Duodenum (tissue), 1 donor: ENCODE measurements around a stretch of chrX.

DNA sequence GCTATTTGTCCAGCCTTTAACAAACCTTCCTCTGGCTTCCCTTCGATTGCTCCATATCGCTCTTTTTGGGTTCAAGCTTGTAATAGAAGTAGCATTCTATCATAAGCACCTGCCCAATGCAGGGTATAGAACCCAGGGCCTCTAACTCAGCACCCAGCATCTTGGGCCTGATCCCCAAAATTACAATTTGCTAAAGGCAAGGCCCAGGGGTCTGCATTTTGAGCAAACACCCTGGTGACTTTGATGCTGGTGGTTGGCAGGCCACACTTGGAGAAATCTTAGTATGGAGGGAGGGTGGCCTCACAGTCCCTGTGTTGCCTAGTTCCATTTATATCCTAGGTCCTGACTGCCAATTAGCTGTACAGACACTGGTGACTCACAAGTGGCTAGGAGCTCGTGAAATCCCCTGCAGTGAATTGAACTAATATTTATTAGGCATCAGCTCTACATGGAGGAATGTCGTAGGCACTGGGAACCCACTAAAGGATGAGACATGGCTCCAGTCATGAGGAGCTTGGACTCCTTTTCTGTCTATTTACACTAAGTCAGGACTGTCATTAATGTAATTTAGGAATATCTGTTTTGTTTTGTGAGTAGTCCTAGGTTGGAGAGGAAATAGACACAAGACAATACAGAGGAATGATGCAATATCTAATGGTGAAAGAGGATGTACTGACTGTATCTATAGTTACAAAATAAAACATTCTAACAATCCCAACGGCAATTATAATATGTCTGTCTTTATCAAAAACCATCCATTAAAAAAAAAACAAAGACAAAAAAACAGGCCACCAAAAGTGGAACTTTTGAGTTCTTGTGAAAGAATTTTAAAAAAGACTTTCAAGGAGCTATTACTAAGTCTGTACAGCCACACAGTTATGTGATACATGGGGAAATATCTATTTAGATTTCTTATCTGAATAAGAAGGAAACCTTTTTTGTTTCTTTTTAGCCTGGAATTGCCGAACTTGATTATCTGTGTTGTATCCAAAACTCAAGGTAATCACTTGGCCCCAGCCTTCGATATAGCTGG is 67.7 kb downstream of the MID1IP1 start:
- PRO-cap, result no peak

GRCh38 chrX:39145017-39145477 is 343.8 kb downstream of the MID1IP1 start:
- PRO-cap, result no peak

- PRO-cap, result no peak
Observed at GRCh38 chrX:39222669-39223193, 421.5 kb downstream of the MID1IP1 start.

DNA sequence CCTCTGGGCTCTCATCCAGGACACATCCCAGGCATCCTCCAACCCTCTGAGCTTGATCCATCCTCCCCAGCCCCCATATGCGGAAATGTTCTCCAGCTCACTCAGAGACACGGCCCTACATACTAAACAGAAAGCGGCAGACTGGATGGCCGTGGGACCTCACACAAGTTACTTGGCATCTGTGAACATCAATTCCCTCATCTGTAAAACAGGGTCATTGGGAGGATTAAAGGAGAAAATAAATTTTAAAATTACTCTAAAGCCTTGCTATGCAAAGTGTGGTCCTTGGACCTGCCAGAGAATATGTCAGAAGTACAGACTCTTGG is 626.9 kb downstream of the BCOR start:
- PRO-cap, result no peak

DNA sequence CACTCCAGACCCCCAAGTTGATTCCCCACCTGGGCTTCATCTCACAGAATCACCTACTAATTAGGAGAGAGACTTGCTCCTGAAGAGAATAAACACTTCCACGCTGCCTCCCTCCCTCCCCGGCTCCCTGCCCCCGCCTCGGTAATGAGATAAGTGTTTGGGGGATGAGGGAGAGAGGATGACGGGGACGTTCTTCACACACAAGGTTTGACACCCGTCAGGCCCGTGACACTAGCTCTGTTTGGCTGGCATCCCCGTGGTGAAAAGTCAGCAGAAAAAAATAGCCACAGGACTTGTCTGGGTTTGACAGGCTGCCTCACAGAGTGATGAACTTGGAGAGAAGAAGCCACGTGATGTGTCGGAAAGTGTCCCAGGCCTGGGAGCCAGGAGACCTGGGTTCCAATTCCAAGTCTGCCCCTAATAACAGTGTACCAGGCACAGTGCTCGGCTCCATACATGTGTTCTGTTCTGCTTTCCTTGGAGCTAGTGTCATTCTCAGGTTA is 578.1 kb downstream of the BCOR start:
- PRO-cap, result no peak

- PRO-cap, result no peak
Observed at GRCh38 chrX:40007473-40008189, 90.1 kb downstream of the BCOR start.

GRCh38 chrX:40070888-40071216 is 26.9 kb downstream of the BCOR start:
- PRO-cap, result no peak

DNA sequence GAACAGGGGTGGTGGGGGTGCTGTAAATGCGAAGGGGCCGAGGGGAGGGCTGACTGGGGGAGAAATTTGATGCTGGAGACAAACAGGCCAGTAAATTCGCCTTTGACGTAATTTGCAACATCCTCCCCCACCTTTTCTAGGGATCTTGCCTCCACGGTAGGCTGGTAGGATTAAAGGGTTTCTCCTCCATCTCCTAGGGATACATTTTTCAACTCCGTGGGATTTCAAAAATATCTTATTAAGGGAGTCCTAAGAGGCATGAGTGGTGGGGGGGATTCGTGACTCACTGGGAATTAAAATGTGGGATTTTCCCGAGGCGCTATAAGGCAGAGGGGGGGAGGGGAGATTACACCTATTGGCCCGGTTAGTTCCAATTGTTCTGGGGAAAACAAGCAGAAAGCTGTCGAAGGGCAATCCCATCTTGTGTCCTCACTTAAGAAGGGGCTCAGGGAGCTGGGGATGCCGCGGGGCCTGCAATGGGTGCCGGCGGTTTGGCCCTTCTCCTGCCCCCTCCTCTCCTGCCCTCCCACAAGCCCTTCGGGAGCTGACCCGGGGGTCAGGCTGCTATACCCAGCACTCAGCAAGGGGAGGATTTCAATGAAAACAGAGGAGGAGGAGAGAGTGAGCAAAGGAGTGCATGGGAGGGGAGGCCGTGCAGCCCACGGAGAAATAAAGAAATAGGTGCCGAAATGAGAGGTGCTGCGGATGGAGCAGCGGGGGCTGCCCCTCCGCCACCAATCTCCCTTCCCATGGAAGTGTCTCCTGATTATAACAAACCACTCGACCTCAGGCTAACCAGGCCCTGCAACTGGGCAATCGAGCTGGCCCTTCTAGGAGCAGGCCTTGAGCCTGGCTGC is 3.2 kb upstream of the BCOR start:
- PRO-cap, result no peak

- PRO-cap, result bidirectional peak, plus-strand start at chrX:40105410, minus-strand start at chrX:40105356
Observed at GRCh38 chrX:40105175-40105604, 7.4 kb upstream of the BCOR start.

- PRO-cap, result no peak
Observed at GRCh38 chrX:40145714-40146249, 48.0 kb upstream of the BCOR start.

DNA sequence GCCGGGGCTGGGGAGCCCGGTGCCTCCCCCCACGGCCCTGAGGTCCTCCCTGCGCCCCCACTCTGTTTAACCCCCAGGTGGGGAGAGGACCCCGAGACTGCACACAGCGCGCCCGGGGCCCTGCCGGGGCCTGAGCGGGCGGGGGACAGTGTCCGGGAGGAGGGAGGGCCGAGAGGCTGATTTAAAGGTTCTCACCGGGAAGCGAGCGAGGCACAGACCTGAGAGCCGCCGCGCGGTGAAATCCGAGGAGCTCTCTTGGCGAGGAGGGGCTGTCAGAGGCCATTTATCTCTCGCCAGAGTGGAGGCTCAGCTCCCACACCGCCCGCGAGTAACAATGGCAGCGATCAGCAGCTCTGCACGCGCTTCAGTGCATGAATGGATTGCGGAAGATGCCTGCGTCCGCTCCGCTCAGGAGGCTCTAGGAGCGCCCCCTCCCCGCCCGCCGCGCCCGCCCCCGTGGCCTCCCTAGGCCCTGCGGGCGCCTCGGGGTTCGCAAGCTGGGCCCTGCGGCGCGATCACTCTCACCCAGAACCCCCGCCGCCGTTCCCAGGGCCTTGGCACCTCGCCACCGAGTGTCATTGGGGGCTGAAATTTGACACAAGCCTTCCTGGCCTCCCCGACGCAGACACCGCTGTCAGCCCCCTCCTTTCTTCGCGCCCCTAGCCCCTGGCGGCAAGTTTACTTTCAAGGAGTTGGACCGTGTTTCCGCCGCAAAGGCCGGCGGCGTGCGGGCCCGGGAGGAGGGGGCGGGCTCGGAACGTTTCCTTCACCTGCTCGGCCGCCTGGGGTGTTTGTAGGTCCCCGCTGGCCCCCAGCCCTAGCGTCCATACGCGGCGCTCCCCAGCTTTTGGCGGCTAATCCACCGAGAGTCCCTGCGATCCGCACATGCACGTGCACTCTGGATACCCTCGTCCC is 48.7 kb upstream of the BCOR start:
- PRO-cap, result unidirectional peak, minus-strand start at position 369 of the sequence

- PRO-cap, result no peak
Observed at GRCh38 chrX:40267456-40267890, 169.7 kb upstream of the BCOR start.

- PRO-cap, result no peak
Observed at GRCh38 chrX:40434751-40435416, 145.9 kb upstream of the ATP6AP2 start.

- PRO-cap, result no peak
Observed at GRCh38 chrX:40543942-40544385, 36.8 kb upstream of the ATP6AP2 start.

DNA sequence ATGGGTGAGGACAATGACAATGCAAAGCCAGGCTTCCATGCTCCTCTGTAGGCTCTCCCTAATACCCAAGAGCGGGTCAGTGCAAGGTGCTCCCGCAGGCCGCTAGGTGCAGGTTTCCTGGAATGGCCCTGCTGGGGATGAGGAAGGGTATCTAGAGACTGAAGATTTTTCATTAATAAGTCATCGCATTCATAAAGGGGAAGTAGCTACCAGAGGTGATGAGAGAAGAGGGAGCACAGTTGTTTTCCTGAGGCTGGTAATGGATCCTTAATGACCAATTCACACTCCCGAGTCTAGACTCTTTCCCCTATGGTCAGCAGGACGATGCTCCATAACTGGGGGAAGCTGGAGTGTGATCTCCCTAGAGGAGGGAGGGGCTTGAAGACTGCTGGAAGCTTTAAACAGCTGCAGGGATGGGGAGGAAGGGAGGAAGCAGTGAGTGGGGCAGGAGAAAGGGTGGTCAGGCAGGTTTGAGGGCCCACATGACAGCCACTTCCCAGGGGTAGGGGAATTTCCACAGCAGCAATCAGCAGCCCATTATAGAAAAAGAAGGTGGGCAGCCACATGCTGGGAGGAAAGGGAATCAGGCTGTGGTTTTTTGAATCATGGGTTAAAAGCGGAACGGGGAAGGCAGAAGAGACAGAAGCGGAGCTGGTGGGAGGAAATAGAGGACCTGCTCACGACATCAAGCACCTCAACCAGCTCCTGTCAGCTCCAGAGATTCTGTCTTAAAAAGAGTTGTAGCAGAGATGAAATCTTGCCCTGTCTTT is 10.2 kb upstream of the ATP6AP2 start:
- PRO-cap, result no peak

GRCh38 chrX:41045816-41046634 is 39.2 kb upstream of the USP9X start:
- PRO-cap, result no peak

- PRO-cap, result no peak
Observed at GRCh38 chrX:41167900-41168393, 82.7 kb downstream of the USP9X start.

GRCh38 chrX:41221265-41222360 is 112.3 kb upstream of the DDX3X start:
- PRO-cap, result no peak

- PRO-cap, result no peak
Observed at GRCh38 chrX:41336935-41337598, 3.1 kb downstream of the DDX3X start.

DNA sequence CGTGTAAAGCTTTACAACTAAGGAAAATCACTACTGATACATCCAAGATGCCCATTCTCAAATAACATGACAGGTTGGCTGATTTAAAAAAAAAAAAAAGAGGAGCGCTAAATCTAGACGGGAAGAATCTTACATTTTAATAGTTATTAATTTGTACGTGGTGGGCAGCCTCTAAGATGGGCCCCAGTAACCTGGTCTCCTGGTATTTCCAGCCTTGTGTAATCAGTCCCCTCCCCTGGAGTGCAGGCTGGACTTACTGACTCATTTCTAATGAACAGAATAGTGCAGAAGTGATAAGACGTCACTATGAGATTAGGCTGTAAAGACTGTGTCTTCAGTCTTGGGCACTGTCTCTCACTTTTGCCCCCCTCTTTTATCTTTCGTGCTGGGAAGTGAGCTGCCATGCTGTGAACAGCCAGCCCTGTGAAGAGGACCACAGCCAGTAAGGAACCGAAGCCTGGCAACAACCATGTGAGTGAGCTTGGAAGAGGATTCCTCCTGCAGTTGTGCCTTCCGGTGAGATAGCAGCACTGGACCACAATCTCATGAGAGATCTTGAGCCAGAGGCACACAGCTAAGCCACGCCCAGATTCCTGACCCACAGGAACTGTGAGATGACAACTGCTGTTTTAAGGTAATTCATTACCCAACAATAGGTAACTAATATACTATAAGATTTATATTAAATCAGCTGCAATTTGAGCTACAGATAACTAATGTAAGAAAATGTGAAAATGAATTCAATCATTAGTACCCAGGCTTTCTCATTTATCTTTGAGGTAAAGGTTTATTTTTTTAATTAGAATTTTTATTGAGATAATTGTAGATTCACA is 67.5 kb upstream of the GPR34 start:
- PRO-cap, result unidirectional peak, plus-strand start at position 89 of the sequence